ENCODE results near the genes ATPAF1 and CMPK1.

GRCh38 chr1:46275985-46276463 is 27.4 kb downstream of the LRRC41 start:
- RAMPAGE, long total RNA, result no peak
- RRBS, result no CpG with 5 or more reads among the region's 5 CpGs

- RAMPAGE, long total RNA, result no peak
- RRBS, result 96% methylated on average over 12 of the region's 28 CpGs
Measured at GRCh38 chr1:46285820-46286742, 17.3 kb downstream of the LRRC41 start.

DNA sequence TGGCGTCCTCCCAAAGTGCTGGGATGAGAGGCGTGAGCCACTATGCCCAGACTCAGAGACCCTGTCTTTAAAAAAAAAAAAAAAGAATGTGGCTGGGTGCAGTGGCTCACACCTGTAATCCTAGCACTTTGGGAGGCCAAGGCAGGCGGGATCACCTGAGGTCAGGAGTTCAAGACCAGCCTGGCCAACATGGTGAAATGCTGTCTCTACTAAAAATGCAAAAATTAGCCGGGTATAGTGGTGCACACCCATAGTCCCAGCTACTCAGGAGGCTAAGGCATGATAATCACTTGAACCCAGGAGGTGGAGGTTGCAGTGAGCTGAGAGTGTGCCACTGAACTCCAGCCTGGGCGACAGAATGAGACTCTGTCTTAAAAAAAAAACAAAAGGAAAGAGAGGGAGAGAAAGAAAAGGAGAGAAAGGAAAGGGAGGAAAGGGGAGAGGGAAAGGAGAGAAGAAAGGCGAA is 11.5 kb downstream of the NSUN4 start:
- RAMPAGE, long total RNA, result no peak
- RRBS, result no CpG with 5 or more reads among the region's 6 CpGs

GRCh38 chr1:46369980-46370456 is 24.1 kb upstream of the FAAH start:
- RAMPAGE, long total RNA, result no peak
- RRBS, result no CpG with 5 or more reads among the region's 3 CpGs

- RAMPAGE, long total RNA, result no peak
- RRBS, result no CpG with 5 or more reads among the region's 5 CpGs
Measured at GRCh38 chr1:46414122-46414632, 20.1 kb downstream of the FAAH start.

DNA sequence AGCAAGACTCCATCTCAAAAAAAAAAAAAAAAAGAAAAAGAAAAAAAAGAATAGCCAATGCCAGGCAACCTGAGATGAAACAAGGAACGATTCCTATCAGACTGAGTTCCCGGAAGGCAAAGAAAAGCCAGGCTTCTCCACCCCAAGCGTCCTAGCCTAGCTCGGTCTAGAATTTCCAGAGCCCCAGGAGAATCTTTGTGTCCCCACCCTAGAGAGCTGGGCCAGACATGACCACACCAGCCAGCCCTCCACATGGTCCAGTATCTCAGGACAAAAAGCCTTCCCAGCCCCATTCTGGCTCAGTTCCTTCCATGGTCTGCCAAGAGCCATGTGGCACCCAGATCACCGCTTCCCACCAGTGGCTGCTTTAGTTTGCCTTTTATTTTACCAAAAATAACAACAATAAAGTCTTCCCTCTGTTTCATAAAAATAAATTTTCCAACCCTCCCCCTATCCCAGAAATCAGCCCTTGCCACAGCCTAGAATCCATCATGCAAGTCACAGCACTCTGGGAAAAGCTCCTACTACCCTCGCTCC is 3.4 kb upstream of the MKNK1 start:
- RAMPAGE, long total RNA, result no peak
- RRBS, result no CpG with 5 or more reads among the region's 6 CpGs

- RAMPAGE, long total RNA, result no peak
- RRBS, result 2% methylated on average over 23 of the region's 98 CpGs
Measured at GRCh38 chr1:46667723-46668848, at the start of gene ATPAF1. TSS of gene ATPAF1 (minus strand) at chr1:46668364.

DNA sequence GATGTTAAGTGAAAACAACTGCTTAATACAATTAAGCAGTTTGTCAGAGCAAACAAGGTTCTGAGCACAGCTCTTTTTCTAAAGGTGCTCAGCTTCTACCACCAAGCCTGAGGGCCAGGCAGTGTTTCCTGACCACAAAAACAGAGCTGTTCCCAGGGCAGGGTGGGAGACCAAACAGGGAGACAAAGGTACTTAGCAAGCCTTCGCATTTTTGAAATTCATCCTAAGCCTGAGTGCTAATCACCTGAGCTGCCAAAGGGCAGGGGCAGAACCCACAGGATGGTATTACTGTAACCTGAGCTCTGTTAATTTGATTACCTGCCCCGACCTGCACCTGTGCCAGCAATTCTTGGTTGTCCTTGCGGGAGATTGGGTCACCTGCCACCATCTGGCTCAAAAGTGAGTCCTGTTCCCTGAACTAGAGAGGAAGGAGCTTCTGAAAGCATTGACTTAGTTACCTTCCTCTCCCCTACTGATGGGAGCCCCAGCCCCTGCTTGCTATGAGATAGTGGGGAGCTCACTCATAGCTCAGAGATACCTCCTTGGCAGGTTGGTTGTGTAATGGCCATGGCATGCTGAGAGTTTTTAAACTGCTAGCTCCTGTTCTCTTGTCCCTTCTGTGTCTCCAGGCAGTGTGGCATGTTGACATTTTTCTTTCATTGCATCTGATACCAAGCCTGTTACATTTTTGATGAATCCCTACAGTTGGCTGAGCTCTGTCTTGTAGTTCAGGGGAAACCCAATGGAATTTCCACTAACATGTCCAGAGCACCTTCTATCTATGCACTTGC is 38.8 kb upstream of the EFCAB14 start:
- RAMPAGE, long total RNA, result no peak
- RRBS, result no CpG with 5 or more reads among the region's 3 CpGs

DNA sequence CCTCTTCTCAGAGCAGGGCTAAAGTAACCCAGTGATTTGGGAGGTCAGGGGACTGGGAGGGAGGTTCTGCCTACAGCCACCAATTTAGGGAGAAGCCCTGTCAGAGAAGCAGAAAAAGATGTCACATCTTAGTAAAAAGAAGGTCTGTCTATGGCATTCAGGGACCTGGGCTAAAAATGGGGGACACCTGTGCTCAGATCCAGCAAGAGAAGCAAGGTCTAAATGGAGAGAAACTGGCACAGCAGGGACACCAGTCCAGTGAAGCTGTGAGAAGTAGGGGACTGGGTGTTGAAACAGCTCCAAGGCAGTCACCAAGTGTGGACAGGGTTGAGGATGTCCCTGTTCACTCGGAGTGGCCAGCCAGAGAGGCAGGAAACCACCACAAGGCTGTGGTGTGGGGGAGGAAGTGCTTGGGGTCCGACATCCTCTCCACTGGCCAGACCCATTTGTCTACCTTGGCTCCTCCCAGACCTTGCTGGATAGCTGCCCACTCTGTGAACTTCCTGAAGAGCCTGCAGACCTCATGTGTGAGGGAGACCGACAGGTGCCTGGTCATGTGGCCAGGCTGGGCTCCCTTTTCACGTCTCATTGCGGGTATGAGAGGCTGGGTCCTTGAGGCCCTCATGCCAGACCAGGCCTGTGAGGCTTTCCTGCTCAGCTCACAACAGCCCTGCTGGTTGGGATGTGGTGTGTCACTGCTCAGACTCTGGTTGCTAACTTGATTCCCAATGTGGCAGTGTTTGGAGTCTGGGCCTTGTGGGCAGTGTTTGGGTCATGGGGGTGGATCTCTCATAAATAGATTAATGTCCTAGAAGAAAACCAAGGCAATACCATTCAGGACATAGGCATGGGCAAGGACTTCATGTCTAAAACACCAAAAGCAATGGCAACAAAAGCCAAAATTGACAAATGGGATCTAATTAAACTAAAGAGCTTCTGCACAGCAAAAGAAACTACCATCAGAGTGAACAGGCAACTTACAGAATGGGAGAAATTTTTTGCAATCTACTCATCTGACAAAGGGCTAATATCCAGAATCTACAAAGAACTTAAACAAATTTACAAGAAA is 21.8 kb downstream of the CYP4B1 start:
- RAMPAGE, long total RNA, result no peak
- RRBS, result no CpG with 5 or more reads among the region's 5 CpGs

DNA sequence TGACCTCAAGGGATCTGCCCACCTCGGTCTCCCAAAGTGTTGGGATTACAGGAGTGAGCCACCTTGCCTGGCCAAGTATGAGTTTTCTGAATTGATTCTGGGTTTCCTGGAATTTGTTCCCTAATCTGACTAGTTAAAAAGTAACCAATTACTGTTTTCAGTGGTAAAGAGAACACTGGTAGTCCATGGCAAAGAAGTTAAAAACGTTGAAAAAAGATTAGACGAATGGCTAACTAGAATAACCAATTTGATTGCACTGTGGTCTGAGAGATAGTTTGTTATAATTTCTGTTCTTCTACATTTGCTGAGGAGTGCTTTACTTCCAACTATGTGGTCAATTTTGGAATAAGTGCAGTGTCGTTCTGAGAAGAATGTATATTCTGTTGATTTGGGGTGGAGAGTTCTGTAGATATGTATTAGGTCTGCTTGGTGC is 21.1 kb upstream of the CYP4A11 start:
- RAMPAGE, long total RNA, result no peak
- RRBS, result no CpG with 5 or more reads among the region's 4 CpGs

DNA sequence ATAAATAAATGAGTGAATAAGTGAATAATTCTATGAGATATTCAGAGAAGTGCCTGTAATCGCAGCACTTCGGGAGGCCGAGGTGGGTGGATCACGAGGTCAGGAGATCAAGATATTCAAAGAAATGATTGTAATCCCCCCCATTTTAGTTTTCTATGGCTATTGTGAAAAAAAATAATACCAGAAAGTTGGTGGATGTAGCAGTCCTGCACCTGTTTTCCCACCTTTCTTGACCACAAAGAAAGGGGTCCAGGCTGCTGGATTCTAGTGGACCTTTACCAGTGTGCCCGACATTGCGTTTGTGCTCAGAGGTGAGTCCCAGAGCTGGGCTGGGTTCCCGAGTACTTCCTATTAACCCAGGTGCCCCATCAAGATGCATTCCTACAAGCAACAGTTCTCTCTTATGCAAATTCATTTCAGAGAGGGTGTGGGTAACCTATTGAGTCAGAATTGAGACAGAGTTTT is 7.6 kb upstream of the CYP4A22 start:
- RAMPAGE, long total RNA, result no peak
- RRBS, result no CpG with 5 or more reads among the region's 7 CpGs

- RAMPAGE, long total RNA, result no peak
- RRBS, result no CpG with 5 or more reads among the region's 25 CpGs
Measured at GRCh38 chr1:47179111-47179873, 10.5 kb downstream of the PDZK1IP1 start.

DNA sequence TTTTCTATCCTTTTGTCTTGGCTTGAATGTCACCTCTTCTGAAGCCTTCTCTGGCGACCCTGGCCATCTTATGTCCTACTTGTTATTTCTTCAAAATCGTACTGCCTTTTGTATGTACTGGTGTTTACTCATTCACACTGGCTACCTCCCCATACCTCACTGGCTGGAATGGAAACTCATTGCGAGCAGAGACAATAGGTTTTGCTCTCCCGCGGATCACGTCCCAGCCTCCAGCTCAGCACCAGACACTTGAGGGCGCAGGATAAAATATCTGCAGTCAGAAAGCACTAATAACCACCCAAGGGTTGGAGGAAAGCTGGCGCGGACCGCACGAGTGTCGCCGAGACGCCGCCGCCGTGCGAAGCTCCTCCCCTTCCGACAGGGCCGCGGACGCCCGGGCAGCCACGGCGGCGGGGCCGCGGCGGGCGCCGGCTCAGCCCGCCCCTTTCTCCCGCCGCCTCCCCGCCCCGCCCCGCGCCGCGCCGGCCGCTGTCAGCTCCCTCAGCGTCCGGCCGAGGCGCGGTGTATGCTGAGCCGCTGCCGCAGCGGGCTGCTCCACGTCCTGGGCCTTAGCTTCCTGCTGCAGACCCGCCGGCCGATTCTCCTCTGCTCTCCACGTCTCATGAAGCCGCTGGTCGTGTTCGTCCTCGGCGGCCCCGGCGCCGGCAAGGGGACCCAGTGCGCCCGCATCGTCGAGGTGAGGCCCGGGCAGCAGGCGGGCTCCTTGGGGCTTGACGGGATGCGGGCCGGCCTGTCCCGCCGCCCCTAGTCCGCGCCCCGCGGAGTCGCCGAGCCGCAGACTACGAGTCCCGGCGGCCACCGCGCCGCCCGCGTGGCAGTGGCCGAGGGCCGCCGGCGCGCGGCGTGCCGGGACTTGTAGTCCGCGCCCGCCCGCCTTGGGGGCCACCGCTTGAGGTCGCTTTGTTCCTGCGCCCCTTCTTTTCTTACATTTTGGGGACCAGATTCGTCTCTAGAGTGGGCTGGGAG is at the start of gene CMPK1:
TSS of gene CMPK1 (plus strand) at position 371 of the 987 bp plus-strand sequence.
- RAMPAGE, long total RNA, result start-site peak on the plus strand centred at position 508 of the sequence, 102 bp wide, 673 and 148 reads in 2 replicates
- RRBS, result 2% methylated on average over 56 of the region's 105 CpGs

GRCh38 chr1:47577979-47578692 is 140.3 kb downstream of the FOXD2 start:
- RAMPAGE, long total RNA, result no peak
- RRBS, result 4% methylated on average over 2 of the region's 22 CpGs

DNA sequence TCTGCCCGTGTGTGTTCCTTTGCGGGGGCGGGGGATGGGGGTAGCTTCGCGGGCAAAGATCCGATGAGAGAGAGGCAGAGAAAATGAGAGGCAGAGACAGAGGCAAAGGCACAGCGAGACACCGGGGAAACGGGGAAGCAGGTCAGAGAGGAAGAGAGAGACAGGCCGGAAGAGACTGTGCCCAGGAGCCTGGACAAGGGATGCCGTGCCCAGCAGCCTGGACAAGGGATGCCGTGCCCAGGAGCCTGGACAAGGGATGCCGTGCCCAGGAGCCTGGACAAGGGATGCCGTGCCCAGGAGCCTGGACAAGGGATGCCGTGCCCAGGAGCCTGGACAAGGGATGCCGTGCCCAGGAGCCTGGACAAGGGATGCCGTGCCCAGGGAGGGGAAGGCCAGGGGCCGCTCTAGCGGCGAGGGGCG is 270.4 kb downstream of the FOXD2 start:
- RAMPAGE, long total RNA, result no peak
- RRBS, result 14% methylated on average over 3 of the region's 21 CpGs

- RAMPAGE, long total RNA, result no peak
- RRBS, result 100% methylated on average over 2 of the region's 4 CpGs
Measured at GRCh38 chr1:47926919-47927405, 70.2 kb downstream of the TRABD2B start.

DNA sequence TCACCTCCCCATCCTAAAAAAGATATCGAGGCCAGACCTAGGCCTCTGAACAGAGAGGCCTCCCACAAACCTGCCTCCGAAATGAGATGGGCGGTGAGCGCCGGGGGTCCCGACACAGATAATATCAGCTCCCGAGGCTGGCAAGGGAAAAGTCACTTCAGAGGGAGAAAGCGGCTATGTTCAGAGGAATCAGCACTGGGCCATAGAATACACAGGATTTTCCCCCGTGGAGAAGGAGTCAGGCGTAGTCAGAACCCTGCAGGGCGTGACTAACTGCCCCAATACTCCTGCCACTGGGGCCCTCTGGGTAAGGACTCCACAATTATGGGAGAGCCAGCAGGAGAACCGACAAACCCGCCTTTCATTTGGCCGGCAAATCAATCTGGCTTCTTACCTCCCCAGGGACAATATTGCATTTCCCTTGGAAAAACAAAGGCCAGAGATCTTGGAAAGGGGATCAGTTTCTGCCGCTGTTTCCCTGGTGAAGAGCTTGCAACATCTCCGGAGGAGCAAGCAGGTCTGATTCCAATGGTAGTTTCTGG is 4.6 kb downstream of the TRABD2B start:
- RAMPAGE, long total RNA, result no peak
- RRBS, result no CpG with 5 or more reads among the region's 16 CpGs

GRCh38 chr1:48055813-48056236 is 58.6 kb upstream of the TRABD2B start:
- RAMPAGE, long total RNA, result no peak
- RRBS, result no CpG with 5 or more reads among the region's 8 CpGs

- RAMPAGE, long total RNA, result no peak
- RRBS, result no CpG with 5 or more reads among the region's 5 CpGs
Measured at GRCh38 chr1:48077873-48078304, 80.7 kb upstream of the TRABD2B start.

DNA sequence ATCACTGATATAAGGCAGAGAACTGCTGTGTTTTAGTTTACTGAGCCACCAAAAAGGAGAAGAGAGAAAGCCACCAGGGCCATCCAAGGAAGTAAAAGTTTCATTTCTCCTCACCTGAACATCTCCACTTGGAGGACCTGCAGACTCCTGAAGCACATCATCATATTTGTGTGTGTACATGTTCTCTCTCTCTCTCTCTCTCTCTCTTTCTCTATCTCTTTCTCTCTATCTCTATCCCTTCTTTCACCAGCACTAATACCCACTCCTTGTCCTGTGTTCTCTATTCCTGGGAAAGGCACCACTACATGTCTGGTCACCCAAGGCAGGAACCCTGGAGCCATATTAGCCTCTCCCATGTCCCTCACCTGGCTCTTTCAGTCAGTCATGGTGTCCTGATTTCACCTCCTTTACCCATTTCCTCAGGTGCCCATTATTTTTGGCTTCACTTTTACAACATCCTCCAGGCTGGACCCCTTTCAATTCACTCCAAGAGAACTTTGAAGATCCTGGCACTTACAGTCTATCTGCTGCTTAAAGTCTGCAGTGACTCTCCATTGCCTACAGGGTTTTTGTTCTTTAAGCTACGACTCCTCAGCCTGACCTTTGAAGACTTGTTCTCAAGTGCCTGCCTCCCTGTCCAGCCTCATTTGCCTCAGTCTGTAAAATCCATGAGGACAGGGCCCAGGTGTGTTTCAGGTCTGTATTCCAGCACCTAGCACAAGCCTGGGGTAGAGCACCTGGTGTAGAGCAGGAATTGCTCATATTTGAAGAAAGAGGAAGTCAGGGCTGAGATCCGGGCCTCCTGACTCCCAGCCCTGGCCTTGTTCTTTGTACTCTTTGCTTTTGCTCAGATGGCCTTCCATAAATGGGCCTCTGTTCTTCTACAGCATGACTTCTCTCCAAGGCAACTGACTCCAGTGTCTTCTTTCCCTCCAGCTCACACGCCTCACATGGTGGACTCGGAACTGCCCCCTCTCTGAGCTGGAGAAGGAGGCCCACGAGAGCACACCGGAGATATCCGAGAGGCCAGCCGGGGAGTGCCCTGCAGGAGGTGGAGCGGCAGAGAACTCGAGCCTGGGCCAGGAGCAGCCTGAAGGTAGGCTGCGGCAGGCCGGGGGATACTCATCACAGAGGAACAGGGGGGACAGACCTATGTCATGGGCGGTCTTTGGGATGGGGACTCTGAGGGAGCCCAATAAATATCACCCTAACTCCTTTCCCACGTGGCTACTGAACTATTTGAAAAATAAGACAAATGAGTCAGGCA is 19.4 kb downstream of the SLC5A9 start:
- RAMPAGE, long total RNA, result no peak
- RRBS, result 98% methylated on average over 4 of the region's 14 CpGs

Measured in epithelial cell of proximal tubule (primary cell).